Measurements from ENCODE around the genes CRX, LMTK3, SPACA4, RASIP1 and HSD17B14.

DNA sequence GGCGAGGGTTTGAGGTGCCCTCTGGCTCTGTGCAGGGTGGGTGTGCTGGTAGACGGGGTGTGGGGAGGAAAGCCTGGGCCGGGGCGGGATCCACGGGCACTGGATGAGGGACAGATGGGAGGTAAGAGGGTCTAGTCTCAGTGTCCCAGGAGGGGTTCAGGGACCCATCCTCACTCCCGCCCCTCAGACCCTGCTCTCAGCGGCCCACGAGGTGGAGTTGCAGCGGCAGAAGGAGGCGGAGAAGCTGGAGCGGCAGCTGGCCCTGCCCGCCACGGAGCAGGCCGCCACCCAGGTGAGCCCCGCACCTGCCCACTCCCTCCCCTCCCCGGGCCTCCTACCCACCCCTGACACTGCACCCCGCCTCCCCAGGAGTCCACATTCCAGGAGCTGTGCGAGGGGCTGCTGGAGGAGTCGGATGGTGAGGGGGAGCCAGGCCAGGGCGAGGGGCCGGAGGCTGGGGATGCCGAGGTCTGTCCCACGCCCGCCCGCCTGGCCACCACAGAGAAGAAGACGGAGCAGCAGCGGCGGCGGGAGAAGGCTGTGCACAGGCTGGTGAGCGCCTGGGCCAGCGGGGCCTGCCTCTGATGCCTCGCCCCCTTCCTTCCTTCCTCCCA is 9.1 kb downstream of the NOP53 start:
- PRO-cap: no peak

DNA sequence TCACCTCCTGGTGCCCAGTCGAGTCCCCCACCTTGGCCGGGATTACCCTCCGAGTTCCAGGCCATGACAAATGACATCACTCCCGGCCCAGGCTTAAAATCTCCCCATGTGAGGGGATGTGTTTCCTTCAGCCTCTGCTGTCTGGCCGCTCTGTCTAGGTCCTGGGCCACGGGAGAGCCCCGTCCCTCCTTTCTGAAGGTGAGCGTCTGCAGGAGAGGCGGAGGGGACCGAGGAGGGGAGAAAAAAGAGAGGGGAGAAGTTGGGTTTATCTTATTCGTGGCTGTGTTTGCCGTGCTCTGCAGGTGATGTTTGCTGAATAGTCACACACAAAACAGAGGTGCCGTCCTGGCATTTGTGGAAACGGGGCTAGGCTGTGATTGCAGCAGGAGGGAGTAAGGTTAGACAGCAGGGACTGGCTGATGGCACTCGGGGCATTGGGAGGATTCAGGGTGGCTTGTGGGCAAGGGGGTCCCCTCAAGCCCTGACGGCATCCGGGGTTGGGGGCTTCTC is at the start of gene CRX:
Gene CRX (plus strand): TSS at position 125 of the 510 bp plus-strand sequence.
- PRO-cap: no peak

GRCh38 chr19:48170859-48171597 is 548 bp downstream of the ZSWIM9 start:
- PRO-cap: no peak

DNA sequence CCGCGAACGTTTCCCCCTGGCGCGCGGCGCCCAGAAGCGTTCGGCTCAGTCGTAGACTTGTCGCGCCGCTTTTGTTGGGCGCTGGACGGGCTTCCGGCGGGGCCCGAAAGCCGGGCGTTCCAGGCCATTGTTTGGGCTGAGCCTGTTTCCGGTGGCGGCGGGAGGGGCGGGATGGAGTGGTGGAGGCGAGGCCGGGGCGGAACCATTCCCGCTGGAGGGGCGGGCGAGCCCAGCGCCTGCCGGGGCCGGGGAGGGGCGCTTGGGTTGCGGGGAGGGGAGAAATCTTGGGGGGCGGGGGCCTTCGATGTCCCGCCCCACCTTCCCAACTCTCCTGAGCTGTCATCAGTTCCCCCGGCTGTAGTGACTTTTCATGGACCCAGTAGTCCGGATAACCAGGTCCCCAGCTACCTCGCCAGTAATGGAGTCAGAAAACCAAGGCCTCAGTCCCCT is 445 bp downstream of the CYTH2 start:
- PRO-cap: bidirectional peak, plus-strand start at position 33 of the sequence, minus-strand start at position 73 of the sequence

DNA sequence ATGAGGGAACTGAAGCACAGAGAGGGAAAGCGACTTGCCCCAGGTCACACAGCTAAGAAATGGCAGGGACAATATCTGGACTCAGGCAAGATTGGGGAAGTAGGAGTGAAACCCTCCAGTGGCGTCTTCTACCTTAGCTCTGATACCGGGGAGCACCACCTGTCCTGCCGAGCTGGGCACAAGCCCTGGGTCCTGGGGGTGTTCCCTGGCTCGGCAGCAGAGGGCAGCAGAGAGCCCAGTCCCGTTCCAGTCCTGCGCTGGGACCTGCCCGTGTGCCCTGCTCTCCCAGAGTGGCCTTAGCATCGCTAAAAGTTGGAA is 20.5 kb downstream of the CYTH2 start:
- PRO-cap: no peak

- PRO-cap: no peak
Observed at GRCh38 chr19:48498158-48498940, 13.3 kb downstream of the LMTK3 start.

DNA sequence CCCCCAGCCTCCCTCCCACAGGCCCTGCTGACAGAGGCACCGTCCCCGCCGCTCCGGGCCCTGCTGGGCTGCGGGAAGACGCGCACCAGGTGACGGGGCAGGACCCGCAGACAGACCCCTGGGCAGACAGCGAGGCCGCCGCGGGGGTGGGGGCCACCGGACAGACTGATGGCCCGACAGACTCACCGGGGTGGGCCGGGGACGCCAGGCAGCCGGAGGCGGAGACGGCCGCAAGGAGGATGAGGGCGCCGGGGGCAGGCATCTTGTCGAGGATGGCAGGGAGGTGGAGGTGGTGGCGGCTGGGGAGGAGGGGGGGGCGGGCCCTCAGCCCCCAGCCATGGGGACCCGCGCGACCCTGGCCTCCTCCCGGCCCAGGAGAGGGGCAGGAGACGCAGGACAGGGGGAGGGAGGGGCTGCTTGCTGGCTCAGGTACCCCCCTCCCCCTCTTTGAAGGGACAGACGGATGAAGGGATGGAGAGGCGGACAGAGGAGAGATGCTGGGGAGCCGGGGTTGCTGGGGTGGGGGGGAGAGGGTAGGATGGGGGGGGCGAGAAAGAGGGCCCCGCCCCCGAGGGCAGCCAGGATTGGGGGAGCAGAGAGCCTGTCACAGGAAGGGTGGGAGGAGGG is at the start of gene LMTK3:
Gene LMTK3 (minus strand): TSS at position 521 of the 627 bp plus-strand sequence.
- PRO-cap: no peak

DNA sequence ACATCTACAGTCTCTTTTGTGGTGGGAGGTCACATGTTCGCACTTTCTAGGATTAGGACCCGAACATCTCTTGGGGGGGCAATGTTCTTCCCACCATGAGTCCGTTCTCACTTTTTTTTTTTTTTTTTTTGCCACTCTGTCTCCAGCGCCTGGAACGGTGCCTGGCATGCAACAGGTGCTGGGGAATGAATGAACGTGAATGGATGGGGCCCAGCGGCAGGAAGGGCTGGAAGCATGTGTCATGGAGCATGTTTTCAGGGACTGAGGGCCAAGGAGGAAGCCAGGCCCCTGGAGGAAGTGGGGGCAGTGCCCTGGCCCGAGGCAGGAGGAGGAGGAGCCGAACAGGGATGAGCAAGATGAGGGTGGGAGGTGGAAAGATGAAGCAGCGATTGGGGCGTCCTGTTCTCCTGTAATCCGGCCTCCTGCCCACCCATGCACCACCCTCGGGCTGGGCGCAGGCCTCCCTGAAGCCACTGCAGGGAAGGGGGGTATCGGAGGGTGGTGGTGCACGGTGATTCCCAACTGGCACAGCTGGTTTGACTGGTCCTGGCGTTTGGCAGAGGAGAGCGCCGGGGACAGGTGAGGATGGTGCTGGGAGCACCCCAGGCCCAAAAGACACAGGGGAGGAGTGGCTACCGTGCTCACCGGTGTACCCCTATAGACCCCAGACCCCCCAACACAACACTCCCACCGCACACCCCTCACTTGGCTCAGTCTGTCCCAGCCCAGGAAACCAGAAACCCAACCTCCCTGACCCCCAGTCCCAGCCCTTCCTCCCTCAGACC is 8.7 kb upstream of the SULT2B1 start:
- PRO-cap: no peak

- PRO-cap: no peak
Observed at GRCh38 chr19:48569577-48570420, 17.8 kb downstream of the SULT2B1 start.

DNA sequence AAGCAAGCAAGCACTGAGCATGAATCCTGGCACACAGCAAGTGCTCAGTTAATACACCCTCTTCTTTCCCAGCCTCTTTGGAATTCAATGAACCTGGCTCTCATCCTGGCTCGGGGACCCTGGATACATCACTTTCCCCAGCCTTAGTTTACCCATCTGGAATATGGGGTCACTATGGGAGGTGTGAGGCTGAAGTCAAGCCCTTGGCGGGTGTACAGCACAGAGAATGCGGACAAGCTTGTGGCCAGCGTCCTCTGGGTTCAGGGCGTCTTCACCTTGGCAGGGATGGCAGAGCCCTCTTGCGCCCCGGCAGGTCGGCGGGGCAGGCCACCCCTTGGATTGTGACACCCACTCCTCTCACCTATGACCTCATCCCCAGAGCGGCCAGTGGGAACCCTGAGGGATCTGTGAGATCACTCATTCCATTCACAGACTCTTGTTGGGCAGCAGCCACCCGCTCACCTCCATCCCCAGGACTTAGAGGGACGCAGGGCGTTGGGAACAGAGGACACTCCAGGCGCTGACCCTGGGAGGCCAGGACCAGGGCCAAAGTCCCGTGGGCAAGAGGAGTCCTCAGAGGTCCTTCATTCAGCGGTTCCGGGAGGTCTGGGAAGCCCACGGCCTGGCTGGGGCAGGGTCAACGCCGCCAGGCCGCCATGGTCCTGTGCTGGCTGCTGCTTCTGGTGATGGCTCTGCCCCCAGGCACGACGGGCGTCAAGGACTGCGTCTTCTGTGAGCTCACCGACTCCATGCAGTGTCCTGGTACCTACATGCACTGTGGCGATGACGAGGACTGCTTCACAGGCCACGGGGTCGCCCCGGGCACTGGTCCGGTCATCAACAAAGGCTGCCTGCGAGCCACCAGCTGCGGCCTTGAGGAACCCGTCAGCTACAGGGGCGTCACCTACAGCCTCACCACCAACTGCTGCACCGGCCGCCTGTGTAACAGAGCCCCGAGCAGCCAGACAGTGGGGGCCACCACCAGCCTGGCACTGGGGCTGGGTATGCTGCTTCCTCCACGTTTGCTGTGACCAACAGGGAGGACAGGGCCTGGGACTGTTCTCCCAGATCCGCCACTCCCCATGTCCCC is at the start of gene SPACA4:
Gene SPACA4 (plus strand): TSS at position 420 of the 1,090 bp plus-strand sequence.
- PRO-cap: no peak

DNA sequence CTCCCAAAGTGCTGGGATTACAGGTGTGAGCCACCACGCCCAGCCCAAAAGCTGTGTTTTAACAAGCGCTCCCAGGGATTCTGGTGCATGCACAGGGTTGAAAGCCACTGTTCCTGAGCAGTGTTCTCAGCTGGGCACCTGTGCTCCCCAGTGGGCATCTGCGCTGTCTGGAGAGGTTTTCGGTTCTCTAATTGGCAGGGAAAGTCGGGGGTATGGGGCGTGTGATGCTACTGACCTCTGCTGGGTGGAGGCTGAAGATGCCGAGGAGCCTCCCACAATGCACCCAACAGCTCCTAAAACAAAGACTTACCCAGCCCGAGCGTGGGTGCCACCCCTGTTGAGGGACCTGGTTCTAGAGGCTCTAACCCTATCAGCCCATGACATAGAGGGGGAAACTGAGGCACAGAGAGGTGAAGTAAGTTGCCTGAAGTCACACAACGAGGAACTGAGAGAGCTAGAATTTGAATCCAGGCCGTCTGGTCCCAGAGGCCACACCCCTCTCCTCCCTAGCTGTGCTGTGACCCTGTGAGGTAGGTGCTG is 2.2 kb downstream of the SPACA4 start:
- PRO-cap: bidirectional peak, plus-strand start at position 301 of the sequence, minus-strand start at position 169 of the sequence

GRCh38 chr19:48613505-48614136 is 1.3 kb downstream of the FAM83E start:
- PRO-cap: no peak

DNA sequence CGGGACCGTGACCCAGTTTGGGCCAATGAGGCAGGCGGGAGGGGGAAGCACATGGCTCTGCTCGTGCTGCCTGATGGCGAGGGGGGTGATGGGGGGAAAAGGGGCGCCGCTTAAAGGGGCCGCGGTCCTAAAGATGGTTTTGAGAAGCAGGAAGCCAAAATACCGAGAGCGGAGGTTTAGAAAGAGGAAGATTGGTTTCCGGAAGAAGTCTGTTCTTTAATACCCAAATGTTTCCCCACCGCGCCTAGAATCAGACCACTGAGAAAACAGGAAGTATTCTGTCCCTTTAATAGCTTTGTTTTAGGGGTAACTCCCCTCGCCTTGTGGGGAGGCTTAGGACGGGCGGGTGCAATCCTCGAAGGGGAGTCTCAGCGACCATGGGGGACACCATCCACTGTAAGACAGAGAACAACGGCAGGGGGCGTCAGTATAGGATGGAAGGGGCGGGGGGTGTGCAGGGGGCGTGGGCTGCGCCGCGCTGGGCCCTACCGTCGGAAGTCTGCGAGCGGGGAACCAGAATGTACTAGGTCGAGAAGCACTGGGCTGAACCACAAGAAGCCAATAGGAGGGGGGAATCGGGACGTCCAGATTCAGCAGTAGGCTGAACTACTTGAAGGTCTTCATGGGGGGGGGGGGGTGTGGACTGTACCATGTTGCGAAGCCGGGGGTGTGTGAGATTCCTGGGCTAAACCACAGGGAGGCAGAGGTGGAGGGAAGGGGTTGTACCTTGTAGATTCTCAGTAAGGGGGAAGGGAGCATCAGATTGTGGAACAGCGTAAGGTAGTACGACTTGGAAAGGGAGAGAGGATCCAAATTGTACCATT is 784 bp upstream of the DBP start:
- PRO-cap: bidirectional peak, plus-strand start at position 122 of the sequence, minus-strand start outside the sequence; bidirectional peak, plus-strand start at position 309 of the sequence, minus-strand start at position 403 of the sequence; bidirectional peak, plus-strand start at position 758 of the sequence, minus-strand start at position 503 of the sequence

- PRO-cap: bidirectional peak, plus-strand start at chr19:48646769, minus-strand start at chr19:48646521
Observed at GRCh38 chr19:48646557-48646911, 547 bp upstream of the CA11 start.

- PRO-cap: no peak
Observed at GRCh38 chr19:48718793-48719188, 734 bp downstream of the MAMSTR start.

GRCh38 chr19:48737226-48738138 is 2.9 kb downstream of the RASIP1 start:
- PRO-cap: no peak

DNA sequence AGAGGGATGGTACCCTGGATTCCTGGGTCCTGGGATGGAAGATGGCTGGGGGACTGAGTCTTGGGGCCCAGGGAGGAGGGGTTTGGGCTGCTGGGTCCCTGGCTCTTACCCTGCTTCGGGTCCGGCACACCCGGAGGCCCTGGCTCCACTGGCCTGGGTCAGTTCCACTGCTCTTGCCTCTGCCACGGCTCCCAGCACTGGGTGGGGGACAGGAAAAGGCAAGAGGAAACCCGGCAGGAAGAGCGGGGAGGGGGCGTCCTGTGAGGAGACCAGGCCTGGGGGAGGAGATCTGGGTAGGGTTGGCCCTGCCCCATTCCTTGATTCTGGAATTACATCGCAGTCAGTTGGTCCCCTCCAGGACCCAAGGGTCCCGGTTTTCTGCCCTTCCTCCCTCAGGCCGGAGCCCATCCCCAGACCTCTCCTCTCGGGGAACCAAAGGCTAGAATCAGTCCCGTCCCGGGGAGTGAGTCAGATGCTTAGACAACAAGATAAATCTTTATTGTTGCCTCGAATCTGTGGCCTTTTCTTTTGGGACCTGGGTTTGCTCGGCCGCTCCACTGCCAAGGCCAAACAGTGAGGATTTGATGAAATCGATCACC is at the start of gene RASIP1:
Gene RASIP1 (minus strand): TSS at position 199 of the 599 bp plus-strand sequence.
- PRO-cap: no peak

DNA sequence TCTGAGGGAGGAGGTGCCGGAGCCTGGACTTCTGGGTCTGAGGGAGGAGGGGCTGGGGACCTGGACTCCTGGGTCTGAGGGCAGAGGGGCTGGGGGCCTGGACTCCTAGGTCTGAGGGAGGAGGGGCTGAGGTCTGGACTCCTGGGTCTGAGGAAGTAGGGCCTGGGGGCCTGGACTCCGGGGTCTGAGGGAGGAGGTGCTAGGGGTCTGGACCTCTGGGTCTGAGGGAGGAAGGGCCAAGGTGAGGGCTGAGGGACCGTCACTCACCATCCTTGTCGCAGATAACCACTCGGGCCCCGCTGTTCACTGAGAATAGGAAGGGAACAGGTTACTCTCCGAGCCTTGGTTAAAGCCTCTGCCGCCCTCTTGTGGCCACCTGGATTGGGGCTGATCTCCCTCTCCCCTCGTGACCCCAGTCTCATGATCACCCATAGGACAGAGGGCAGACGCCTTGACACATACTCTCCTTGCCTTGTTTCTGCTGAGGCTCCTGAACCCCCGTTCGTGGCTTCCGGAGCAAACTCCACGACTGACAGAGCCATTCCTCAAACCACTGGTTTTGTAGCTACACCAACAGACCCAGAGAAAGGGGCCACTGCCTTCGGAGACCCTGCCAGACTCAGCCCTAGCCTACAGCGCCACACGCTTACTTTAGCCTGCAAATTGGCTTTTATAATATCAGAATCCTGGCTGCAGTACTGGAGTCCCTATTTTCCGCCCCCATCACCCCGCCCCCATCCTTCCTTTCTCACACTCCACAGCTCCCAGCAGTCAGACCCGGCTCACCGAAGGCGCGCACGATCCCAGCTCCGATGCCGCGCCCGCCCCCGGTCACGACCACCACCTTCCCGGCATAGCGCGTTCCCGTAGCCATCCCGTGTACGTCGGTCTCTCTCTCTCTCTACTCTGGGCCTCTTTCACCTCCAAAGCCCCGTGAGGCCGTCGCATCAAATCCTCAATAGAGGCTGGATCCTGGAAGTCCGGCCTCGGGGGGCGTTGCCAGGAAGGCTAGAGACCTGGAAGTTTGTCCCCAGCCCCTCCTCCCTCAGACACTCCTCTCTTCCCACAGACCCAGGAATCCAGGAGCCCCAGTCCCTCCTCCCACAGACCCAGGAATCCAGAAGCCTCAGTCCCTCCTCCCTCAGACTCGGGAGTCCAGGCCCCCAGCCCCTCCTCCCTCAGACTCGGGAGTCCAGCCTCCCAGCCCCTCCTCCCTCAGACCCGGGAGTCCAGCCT is at the start of gene HSD17B14:
Gene HSD17B14 (minus strand): TSS at position 954 of the 1,236 bp plus-strand sequence.
- PRO-cap: bidirectional peak, plus-strand start at position 421 of the sequence, minus-strand start at position 314 of the sequence

- PRO-cap: no peak
Observed at GRCh38 chr19:48874352-48875127, 2.3 kb downstream of the PPP1R15A start.

- PRO-cap: no peak
Observed at GRCh38 chr19:48878290-48879530, 6.5 kb downstream of the PPP1R15A start.

All from REH cell (cell line).